NB4 (cell line): Measurements from ENCODE around the genes RPLP1 and TLE3.

- RRBS: no CpG with 5 or more reads among the region's 13 CpGs
Measured at GRCh38 chr15:68631492-68632232, 52.9 kb downstream of the CORO2B start.

DNA sequence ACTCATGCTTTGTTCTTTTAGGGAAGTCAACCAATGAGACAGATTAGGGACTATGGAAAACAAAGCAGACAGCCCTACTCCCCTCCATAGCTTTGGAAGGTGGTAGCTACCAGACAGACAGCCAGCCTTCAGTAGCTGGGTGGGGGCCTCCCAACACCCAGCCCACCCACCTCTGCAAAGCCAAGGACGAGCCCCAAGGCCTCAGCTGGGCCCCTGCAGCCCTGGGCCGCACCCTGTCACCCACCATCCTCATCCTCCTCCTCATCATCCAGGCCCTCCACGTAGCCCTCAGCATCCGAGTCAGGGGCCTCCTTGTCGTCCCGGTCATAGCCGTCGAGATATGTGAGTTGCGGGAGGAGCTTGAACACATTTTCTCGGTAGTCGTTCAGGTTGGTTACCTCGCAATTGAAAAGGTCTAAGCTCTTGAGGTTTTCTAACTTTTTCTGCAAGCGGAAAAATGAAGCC, 36.5 kb downstream of the ANP32A start:
- RRBS: no CpG with 5 or more reads among the region's 13 CpGs

DNA sequence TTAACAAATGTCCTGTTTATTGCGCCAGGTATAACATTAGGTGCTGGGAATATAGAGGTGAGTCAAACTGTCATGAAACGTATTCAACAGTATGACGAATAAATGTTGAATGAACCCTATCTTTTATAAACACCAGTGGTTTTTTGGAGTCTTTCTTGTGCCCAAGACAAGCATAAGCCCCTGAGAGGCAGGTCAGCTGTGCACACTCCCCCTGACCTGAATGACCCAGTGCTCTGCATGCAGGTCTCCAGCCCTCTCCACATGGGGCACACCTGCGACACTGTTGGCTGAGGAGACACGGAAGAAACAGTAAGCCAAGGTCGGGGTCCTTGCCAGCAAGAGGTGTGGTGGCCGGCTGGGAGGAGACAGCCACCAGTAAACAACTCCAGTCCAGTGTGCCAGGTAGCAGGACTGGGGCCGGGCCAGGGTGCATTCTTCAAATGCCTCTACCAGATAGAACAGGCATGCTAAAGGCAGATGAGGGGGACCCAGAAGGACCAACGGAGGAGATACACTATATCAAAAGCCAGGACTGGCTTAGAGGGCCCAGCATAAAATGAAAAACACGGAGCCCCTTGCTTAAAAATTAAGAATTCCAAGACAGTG, 27.4 kb downstream of the ANP32A start:
- RRBS: no CpG with 5 or more reads among the region's 10 CpGs

- RRBS: no CpG with 5 or more reads among the region's 4 CpGs
Measured at GRCh38 chr15:68797584-68798200, 23.0 kb downstream of the ANP32A start.

DNA sequence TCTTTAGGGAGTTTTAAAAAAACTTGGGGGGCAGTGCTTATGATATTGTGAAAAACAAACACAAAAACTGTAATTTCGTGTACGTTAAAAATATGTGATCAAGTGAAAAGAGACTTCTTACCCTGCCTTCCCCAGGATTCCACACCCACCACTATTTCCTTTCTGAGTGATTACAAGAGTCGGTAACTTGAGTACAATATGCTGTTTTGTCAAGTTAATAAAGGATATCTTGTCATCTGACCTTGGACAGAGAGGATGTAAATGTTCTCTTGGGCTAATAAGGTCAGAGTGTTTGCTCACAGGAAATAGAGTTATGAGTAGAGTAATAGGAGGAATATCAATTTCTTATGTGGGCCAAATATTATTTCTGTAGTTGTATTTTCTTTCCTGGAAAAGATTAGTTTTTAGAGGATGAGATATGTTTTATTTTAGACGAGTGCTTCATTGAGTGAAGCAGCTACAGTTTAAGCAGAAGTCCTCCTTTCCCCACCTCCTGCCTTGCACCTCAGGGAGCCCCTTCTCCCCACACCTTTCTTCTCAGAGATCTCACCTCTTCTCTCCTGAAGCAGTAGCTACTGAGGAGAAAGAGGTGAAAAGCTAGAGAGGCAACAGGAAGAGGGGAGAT, 68.2 kb downstream of the NOX5 start:
- RRBS: no CpG with 5 or more reads among the region's 4 CpGs

GRCh38 chr15:69126032-69126468, 34.4 kb upstream of the GLCE start:
- RRBS: no CpG with 5 or more reads among the region's 3 CpGs

DNA sequence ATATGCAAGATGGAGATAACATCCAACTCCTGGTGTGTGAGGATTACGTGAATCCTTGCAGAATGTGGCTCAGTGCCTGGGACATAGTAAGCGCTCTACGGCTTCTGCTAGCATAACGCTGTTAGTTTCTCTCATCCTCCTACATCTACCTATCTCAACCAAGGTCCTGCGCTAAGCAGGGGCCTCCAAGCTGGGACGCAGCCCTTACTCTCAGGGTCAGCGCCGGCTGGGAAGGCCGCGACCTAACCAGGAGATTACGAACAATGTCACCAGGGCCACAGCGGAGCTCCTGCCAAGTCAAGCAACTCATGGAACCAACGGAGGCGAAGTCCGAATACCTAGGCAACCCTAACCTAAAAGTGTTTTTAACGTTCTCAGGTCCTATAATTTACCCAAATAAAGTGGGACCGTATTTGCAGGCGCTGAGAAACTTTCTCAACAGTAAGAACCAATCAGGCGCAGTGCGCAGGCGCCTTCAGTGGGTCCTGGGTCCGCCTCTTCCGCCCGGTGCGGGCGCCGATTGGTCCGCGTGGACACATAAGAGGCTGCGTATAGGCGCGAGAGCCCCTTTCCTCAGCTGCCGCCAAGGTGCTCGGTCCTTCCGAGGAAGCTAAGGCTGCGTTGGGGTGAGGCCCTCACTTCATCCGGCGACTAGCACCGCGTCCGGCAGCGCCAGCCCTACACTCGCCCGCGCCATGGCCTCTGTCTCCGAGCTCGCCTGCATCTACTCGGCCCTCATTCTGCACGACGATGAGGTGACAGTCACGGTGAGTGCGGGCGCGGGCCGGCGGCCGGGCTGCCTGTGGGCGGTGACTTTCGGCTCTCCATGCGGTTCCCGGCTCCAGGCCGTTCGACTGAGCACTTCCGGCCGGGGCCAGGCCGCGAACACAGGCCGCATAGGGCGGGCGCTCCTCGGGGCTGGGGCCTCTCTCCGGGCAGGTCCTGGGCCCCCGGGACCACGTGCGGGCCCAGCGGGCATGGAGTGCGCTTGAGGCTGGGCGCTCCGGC, at the start of gene RPLP1:
Gene RPLP1 (plus strand): TSS at position 565 of the 1,008 bp plus-strand sequence.
- RRBS: under 1% methylated on average over 25 of the region's 79 CpGs

- RRBS: no CpG with 5 or more reads among the region's 9 CpGs
Measured at GRCh38 chr15:69554199-69554987, 101.8 kb downstream of the RPLP1 start.

GRCh38 chr15:69591707-69592343, 139.2 kb downstream of the RPLP1 start:
- RRBS: no CpG with 5 or more reads among the region's 1 CpG

DNA sequence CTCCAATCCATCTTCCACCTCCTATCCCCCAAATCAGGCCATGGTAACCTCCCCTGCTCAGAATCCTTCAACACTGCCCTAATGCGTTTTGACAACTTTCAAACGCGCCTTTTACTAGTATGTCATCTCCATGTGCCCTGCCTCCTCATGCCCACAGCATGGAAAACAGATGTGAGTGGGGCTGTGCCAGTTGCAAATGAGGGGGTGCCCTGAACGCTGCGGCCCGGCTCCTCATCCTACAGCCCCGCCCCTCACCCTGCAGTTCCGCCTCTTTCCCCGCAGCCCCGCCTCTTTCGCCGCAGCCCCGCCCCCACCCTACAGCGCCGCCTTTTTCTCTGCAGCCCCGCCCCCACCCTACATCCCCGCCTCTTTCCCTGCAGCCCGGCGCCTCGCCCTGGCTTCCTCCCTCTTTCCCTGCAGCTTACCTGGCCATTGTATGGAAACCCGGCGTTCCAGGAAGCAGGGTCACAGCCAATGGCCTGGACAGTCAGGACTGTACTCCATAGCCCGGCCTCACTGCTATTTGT, 284.9 kb downstream of the TLE3 start:
- RRBS: 98% methylated on average over 3 of the region's 23 CpGs

- RRBS: no CpG with 5 or more reads among the region's 8 CpGs
Measured at GRCh38 chr15:69818553-69818928, 279.2 kb downstream of the TLE3 start.

- RRBS: no CpG with 5 or more reads among the region's 2 CpGs
Measured at GRCh38 chr15:70043988-70044373, 53.7 kb downstream of the TLE3 start.

- RRBS: no CpG with 5 or more reads among the region's 4 CpGs
Measured at GRCh38 chr15:70064732-70065534, 32.8 kb downstream of the TLE3 start.

DNA sequence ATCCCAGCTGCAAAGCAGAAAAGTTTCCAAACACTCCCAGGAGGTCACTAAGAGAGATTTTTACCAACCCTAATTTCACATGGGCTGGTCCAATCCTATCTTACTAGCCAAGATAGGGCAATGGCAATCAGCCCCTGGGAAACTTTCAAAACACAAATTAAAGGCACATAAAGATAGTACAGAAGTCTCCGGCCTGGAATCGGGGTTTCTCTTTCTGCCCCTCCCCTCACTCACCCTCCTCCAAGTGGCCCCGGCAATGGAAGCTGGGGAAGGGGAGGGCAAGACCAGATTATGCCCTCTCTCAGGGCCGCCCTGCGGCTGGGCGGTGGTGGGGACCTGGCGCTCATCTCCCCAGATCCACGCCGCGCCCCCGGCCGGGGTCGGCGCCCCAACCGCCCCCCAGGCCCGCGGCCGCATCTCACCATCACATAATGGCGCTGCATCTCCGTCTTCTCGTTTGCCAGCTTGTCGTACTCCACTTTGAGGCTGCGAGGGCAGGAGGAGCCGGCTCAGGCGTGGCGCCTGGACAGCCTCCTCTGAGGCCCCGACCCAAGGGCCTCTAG, 2.5 kb downstream of the TLE3 start:
- RRBS: 13% methylated on average over 6 of the region's 27 CpGs

GRCh38 chr15:70095719-70095981, 2.1 kb downstream of the TLE3 start:
- RRBS: 3% methylated on average over 11 of the region's 22 CpGs

DNA sequence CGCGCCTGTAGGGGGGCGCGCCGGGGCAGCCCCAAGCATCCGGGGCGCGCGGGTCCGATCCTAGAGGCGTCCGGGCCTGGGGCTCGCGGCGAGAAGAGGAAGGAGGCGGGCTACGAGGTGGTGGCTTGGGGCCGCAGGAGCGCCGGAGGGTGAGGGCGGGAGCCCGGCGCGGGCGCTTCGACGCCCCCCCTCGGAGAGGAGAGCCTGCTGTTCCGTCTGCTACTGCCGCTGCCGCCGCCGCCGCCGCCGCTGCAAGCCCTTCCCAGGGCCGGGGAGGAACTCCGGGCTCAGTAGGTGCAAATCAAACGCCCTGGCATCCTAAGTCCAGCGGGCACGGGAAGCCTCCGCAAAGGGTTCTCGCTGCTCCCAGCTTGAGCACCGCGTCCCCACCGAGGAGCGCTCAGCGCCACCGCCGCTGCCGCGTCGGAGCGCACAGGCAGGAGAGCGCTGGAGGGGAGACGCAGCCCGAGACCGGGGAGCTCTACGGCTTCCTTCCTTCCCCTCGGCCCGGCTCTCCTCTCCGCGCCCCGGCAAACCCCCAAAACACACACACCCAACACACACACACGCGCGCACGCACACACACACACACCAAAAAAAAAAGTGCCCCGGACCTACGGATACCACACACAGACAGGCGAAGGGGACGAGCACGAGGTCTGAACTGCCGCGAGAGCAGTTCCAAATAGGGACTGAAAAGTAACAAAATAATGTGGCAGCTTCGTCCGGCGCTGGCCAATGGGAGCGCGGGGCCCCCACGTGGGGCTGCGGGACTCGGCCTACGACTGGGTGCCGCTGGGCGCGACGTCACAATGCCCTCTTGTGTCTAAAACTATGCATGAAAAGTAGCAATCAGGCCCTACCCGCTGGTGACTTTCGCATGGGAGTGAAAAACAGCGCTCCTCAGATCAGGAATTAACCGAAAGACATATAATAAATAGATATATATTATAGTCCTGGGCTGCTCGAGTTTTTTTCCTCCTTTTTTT, at the start of gene TLE3:
Gene TLE3 (minus strand): TSS at position 694 of the 989 bp plus-strand sequence.
- RRBS: under 1% methylated on average over 24 of the region's 93 CpGs

DNA sequence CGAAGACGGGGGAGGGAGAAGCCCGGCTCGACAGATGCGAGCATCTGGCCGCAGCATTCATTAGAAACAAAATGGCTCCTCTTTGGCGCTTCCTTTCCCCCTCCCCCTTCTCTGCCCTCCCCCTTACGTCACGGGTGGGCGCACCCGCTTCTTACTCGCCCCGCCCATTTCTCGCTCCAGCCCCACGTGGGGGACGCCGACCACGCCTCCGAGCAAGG, 1.7 kb upstream of the TLE3 start:
- RRBS: no CpG with 5 or more reads among the region's 19 CpGs

DNA sequence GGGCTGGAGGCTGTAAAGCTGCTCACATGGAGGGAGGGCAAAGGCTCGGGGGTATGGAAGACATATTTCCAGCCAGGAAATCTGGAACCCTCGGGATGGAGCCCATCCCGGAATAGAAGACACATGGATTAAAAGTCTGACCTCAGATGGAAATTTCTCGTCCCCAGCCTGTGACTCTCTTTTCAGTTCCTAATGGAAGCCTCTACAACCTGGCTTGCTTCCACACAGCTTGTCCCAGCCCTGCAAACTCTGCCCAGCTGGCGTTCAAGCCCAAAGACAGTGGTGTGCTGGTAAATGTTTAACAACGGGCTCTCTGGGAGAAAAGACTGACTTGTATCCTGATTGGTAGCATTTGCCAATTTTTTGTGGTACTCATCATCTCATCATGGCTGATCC, 35.6 kb upstream of the TLE3 start:
- RRBS: no CpG with 5 or more reads among the region's 6 CpGs

- RRBS: no CpG with 5 or more reads among the region's 6 CpGs
Measured at GRCh38 chr15:70141418-70141971, 43.8 kb upstream of the TLE3 start.

GRCh38 chr15:70196503-70196994, 98.8 kb upstream of the TLE3 start:
- RRBS: no CpG with 5 or more reads among the region's 15 CpGs